SJCRH30 (cell line): ENCODE measurements around a stretch of chr12.

DNA sequence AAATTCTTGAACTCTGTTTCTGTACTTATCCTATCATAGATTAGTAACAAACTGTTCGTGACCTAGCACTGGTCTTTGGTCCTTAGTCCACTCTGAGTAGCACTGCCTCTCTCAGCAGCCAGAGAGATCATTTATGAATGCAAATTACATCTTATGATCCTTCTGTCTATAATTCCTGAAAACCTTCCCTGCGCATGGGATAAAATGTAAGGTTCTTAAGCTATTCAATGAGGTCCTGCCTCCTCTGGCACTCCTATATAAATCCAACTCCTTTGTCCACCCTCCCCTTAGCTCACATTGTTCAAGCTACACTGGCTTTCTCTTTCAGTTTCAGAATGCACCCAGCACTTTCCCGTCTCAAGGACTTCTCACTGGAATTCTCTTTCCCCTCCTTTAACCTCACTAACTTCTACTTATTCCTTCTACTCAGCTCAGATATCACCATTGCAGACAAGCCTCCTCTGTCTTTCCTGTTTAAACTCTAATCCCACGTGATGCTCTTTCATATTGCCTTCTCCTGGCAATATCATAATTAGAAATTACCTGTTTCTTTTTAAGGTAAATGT is 17.1 kb downstream of the PDZRN4 start:
- RAMPAGE, long total RNA = no peak

DNA sequence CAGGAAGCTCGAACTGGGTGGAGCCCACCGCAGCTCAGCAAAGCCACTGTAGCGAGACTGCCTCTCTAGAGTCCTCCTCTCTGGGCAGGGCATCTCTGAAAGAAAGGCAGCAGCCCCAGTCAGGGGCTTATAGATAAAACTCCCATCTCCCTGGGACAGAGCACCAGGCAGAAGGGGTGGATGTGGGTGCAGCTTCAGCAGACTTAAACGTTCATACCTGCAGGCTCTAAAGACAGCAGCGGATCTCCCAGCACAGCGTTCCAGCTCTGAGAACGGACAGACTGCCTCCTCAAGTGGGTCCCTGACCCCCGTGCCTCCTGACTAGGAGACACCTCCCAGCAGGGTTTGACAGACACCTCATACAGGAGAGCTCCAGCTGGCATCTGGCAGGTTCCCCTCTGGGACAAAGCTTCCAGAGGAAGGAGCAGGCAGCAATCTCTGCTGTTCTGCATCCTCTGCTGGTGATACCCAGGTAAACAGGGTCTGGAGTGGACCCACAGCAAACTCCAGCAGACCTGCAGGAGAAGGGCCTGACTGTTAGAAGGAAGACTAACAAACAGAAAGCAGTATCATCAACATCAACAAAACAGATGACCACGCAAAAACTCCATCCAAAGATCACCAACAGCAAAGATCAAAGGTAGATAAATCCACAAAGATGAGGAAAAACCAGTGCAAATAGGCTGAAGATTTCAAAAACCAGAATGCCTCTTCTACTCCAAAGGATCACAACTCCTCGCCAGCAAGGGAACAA is 92.7 kb downstream of the PDZRN4 start:
- RAMPAGE, long total RNA = no peak

GRCh38 chr12:42086623-42087495 is 57.8 kb downstream of the GXYLT1 start:
- RAMPAGE, long total RNA = no peak

GRCh38 chr12:42094145-42094690 is 50.5 kb downstream of the GXYLT1 start:
- RAMPAGE, long total RNA = no peak

DNA sequence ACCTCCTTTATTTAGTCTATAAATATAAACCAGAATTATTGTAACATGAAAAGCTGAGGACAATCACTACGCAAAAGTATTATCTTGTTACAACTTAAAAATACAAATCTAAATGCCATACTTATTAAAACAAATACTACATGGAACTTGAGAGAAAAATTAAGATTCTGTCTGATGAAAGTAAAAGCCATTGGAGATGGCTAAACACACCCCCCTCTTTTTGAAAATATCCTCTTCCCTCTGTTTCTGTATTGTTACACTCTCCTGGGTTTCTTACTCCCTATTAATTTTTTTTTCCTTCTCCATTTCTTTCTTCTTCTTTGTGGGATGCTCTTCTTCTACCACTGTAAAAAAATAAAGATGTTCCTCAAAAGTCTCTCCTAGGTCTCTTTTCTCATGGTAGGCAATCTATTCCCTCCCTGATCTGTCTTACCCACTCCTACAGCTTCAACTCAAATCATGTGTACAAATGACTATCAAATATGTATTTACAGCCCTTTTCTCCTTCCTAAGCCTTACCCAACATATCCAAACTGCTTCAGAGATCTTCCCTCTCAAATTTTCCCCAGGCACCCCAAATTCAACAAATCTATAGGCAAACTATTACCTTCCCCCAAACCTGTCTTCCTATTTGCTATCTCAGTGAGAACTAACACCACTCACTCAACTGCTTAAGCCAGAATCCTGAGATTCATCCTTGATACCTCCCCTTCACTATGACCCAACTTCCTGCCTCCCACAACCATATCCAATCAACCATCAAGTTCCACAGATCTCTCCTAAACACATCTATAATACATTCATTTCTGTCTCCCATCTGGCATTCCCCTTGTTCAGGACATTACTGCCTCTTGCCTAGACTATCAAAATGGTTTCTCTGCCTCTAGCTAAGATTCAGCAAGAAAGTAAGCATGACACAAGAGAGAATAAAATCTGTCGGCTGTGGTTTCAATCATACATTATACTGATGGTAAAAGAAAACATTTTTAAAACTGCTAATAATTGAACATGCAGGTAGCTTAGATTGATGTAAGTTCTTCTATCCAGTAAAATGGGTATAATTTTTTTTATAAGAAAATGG is 21.5 kb downstream of the YAF2 start:
- RAMPAGE, long total RNA = no peak

DNA sequence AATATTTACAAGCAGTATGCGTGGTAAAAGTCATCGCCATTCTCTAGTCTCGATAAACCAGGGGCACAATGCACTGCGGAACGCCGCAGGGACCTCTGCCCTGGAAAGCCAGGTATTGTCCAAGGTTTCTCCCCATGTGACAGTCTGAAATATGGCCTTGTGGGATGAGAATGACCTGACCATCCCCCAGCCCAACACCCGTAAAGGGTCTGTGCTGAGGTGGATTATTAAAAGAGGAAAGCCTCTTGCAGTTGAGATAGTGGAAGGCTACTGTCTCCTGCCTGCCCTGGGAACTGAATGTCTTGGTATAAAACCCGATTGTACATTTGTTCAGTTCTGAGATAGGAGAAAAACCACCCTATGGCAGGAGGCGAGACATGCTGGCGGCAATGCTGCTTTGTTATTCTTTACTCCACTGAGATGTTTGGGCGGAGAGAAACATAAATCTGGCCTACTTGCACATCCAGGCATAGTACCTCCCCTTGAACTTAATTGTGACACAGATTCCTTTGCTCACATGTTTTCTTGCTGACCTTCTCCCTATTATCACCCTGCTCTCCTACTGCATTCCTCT is 62.1 kb downstream of the PPHLN1 start:
- RAMPAGE, long total RNA = no peak

DNA sequence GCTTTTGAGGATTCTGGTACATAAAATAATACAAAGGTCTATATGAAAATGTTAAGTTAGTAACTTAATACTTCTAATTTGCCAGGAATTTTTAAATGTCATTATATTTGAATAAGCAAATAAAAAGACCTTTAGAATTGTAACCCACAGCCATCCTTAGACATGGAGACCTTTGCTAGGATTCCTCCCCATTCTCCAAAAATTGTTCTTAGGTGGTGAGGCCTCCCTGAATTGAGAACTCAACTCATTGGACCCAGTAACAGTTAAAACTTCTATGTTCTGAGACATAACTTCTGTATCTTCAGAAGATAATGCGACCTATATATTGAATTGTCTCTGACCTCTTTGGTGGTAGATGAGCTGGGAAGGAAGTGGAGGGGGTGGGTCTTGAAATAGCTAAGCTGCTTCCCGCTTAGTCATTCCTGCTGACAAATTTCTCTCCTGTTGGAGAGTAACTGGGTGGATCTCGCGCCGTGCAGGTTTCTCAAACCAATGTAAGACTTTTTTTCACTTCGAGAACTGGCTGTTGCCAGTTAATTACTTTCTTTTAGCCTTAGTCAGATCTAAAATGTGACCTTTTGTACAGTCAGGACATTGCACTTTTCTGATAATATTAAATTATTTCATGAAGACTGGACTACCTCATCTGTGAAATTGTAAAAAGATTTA is 100.7 kb downstream of the PPHLN1 start:
- RAMPAGE, long total RNA = no peak

DNA sequence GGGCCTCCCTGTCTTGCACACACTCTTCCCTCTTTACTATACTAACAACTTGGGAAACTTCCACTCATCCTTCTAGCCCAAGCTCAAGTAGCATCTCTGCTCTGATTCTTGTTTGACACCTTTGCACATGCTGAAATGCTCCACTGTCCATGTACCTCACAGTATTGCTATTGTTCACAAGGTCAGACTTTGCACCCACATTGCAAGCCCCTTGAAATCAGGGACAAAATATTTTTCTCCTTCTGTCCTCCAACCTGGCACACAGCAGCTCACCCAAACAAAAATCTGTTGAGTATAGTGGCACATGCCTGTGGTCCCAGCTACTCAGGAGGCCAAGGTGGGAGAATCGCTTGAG is 39.7 kb downstream of the PRICKLE1 start:
- RAMPAGE, long total RNA = no peak

DNA sequence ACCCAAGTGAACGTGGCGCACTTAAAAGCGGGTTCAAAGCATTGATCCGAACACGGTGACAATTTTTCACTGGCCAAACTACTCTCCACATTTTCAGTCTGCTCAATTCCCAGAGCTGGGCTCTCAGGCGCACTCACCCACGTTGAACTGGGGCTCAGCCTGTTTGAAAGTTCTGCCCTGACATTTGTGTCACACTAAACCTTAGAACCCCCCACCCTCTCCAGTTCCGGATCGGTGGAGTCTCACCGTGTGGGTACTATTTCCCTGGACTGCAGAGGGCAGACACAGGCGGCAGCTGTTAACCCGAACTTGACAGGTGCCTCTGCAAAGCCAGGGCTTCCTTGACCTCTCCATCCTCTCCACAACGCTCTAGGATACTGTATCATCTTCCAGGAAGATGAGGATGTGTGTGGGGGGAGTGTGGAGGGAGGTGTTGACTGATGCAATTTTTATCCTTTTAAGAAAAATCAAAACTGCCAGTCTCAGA is 1.0 kb upstream of the PRICKLE1 start:
- RAMPAGE, long total RNA = no peak

DNA sequence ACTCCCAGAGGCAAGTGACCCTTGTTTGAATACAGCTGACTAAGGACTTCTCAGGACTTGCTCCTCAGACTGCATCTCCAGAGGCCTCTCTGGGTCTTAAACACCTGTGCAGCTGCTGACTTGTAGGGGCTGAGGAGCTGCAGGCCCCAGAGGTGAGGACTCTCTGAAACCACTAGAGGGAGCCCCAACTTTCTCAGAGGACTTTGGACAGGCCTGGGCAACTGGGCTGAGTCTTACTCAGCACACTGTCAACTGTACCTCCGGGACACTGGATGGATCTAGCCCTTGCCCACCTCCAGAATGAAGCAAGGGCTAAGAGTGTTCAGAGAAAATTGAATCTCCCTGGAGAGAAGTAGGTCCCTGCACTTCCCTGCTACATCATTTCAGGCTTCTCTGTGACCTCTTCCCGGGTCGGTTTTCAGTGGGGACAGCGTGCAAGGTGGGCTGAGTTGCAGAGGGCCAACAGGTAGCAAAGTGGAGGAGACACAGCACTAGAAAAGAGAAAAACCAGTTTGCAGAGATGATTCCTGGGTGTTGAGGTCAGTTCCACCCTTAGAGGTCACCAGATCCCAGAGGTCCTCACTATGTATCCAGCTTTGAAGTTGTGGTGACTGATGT is 164.6 kb downstream of the TMEM117 start:
- RAMPAGE, long total RNA = no peak

DNA sequence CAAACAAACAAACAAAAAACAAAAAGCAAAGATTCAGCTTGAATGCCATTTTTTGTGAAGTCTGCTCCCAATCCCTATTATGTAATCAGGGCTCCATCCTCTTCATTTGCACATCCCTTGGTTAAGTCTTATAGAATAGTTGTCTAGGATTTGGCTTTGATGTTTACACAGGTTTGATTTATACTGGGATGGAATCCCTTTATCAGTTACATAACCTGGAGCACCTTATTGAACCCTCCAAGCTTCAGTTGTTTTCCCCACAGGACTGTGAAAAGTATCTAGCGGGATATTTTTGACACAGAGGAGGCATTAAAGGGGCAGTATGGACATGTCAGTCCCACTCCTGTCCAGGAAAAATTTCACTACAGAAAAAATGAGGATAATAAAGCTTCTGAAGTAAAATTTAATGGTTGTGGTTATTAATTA is 416.6 kb downstream of the TMEM117 start:
- RAMPAGE, long total RNA = no peak

DNA sequence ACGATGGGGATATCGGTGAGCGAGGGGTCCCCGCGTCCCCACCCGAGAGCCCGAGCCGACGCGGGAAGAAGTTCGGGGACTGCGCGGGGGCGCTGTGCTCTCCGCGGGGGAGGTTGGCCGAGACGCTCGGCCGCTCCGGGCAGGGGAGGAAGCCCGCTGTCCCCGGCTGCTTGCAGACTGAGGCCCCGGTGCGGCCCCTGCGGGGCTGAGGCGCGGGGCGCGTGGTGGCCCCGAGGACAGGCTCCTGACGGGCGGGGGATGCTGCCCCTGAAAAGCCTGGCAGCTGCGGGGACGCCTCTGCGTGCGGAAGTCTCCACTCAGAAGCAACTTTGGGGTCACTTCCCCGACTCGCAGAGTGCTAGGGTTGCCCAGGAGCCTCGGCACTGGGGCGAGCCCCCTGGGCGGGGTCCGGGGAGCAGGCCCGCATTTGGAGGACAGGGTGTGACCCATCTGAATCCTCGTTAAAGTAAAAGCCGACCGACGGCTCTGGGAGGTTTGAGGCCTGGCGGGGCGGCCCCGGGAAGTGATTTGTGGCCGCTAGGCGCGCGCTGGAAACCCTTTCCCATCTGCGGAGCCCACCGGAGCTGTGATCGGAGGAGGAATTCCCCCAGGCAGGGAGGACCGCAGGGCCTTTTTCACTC is 602 bp downstream of the ANO6 start:
- RAMPAGE, long total RNA = no peak

DNA sequence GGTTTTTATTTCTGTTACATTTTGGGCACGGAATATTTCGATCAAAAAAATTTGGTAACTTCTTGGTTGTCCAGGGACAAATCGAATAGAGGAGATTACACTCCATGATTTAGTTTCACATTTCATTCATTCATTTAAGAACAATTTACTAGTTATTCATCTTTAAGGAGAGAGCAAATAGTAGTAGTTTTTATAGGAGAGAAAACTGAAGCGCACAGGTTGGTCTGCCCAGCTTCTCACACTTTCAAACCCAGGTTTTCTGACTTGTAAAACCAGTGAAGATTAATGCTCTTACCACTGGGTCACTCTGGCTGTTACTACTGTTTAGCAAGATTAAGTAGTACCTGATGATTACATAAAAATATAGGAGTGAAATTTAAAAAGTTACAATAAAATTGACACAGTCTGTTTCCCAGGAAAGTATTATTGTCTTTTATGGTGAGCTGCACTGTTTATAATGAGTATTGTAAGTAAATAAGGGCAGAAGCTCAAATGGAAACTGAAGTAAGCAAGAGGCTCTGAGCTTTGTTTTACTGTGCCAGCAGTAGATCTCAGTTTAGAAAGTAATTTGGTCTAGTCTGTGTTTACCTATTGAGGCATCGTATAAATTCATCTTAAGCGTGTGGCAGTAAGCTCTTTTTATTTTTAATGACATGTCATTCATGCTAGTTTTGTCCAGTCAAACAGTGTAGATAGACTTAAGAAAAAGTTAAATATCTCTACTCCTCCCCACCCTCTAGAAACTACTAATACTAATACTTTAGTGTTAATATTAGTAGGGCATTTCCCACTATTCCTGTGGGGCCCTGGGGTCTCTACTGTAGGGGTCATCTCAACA is 1.7 kb downstream of the ANO6 start:
- RAMPAGE, long total RNA = no peak

DNA sequence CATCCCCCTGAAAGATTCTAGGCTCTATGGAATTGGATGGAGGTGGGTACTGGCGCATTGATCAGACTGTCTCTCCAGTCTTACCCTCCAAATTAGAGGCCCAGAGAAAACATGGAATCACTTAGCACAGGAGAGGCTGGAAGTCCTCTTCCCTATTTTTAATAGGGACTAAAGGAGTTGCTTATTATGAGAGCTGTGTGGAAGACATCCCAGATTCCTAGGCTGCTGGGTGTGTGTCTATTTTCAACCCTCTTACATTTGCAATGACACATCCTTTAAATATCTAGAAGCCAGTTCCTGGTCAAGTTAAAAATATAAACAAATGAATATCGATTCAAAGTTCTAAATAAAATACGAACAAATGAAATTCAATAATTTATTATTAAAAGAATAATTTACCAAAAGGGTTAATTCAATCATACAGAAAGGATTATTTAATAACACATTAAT is 58.2 kb upstream of the ARID2 start:
- RAMPAGE, long total RNA = no peak

GRCh38 chr12:45942212-45942871 is 48.0 kb downstream of the SCAF11 start:
- RAMPAGE, long total RNA = no peak

GRCh38 chr12:45991482-45992390 is 1.4 kb upstream of the SCAF11 start:
- RAMPAGE, long total RNA = no peak

- RAMPAGE, long total RNA = no peak
These were observed 58.9 kb downstream of the SLC38A1 start for GRCh38 chr12:46209652-46210722.

DNA sequence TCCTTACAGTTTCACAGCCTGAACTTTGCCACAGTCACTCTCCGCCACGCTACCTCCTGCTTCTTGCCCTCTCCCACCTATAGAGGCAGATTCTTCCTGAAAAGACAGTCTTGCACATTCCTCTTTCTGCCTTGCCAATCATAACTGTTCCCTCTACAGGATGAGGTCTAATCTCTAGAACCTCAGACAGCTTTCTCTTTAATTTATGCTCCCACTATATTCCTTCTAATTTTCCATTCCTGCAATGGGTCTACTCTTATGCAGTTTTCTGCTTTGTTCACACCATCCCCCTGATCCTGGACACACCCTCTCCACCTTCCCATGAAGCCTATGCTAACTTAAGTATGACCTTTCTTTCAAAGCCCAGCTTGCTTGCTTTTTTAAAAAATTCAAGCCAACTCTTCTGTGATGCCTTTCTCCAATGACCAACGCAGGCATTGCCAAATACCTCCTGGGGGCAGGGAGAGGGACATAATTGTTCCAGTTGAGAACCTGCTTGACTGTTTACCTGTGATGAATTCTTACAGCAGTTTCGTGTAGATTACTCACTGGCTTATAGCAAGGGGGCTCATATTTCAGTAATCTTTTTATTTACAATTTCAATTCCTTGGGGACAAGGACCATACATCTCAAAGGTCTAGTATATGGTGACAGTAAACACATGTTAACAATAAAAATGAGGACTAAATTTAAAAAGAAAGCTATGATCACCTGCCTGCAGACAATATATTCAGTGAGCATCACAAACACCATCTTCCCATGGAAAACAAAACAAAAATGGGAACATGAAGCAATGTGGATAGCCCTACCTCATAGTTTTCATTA is 7.8 kb downstream of the SLC38A1 start:
- RAMPAGE, long total RNA = no peak

DNA sequence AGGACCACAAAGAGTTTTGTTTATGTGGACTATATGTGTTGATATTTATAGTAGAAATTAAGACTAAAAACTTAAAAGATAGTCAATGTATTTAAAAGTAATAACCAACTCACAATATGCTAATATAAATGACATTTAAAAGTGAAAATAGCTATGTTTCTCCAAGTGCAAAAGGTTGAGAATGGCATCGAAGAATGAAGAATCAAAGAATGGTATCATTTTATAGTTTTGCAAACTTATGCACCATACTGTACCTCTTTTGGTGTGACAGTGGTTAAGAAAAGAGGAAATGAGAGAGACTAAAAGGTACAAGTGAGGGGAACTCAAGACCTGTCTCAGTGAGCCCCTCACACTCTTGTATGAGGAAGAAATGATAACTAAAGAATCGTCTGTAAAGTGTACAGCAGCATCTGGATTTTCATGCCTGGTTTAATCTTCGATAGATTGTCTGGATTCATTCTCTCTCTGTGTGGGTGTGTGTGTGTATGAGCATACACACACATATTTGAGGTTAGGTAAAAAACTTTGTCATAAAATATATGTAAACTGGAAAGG is 15.8 kb upstream of the SLC38A2 start:
- RAMPAGE, long total RNA = no peak

GRCh38 chr12:46401056-46401859 is 28.7 kb upstream of the SLC38A2 start:
- RAMPAGE, long total RNA = no peak